Bronchus (tissue), 1 donor: ENCODE results near the genes OR5B2 and OR5B12.

DNA sequence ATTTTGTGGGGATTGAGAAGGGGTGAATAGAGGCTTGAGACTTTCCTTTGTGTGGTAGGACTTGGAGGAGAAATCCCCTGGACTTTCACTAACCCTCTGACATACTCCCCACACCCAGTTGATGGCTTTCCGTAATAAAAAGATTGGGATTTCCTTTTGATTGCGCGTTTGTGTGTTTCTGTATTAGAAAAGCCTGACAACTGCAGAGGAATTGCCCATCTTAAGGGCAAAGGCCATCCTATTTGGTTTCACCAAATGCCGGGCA, 545 bp upstream of the SELENOH start:
- PRO-cap, result no peak

DNA sequence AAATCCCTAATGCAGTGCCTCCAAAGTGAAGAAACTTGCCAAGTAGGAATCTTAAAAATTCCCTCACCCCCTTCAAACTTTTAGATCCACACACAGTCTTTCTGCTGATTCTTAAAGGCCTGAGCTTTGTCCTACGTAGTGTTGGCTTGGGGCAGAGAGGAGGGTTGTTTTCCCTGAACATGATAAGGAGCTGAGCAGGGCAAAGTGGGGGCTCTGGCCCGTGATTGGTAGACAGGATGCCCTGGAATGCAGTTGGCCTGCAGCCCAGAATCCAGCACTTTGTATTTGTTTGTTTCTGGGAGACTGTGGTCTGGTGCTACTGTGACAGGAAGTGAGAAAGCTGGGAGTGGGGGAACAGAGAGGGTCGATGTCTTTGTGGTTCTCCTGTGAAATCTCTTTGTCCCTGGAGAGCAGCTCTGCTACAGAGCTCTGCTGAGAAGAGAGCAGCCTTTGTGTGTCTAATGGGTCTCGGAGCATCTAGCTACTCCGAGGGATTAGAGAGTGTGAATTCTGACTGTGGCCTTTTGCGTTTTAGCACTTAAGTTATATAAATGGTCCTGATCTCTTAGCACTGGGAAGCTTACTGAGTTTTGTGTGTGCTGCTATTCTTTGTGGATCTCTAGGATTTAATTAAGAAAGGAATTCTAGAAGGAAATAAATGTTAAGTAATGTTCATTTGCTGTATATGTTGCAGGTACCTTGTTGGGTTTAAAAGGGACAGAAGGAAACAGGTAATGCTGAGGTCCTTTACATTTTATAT, 17.0 kb downstream of the CTNND1 start:
- PRO-cap, result bidirectional peak, plus-strand start at position 337 of the sequence, minus-strand start at position 143 of the sequence

GRCh38 chr11:57822586-57823734, 61.4 kb downstream of the CTNND1 start:
- PRO-cap, result no peak

- PRO-cap, result no peak
Observed at GRCh38 chr11:58165573-58165826, 23.4 kb upstream of the OR9Q2 start.

DNA sequence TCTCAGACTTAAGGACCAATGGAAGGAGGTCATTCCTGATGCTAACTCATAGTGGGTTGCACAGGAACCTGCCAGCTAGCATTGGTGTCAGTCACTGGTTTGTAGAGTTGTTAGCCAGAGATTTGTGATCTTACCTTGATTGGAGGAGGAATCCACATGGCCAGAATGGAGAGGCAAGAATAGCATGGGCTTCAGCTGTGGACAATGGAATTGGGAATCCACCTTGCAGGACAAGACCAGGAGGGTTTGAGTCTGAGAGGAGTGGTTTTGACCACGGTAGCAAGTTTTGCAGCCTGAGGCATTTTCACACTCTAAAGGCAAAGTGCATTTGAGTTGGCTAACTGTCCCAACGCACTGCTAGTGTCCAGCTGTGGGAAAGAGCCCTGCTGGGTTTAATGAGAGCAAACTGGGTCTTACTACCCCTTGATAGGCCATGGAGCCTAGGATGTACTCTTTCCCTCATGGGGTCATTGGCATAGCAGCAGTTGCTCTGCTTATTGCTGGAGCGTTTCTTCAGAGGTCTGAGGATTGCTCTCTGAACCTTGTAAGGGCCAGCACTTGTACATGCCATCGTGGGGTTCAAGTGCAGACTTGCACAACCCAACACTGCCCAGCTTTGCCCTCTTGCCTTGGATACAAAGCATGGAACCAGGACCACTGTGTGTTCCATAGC, at the start of gene OR5B2:
TSS of gene OR5B2 (minus strand) at position 237 of the 673 bp plus-strand sequence.
- PRO-cap, result no peak

- PRO-cap, result no peak
Observed at GRCh38 chr11:58442171-58442544, at the start of gene OR5B12. Gene OR5B12, minus strand, starts transcription at chr11:58442236.

DNA sequence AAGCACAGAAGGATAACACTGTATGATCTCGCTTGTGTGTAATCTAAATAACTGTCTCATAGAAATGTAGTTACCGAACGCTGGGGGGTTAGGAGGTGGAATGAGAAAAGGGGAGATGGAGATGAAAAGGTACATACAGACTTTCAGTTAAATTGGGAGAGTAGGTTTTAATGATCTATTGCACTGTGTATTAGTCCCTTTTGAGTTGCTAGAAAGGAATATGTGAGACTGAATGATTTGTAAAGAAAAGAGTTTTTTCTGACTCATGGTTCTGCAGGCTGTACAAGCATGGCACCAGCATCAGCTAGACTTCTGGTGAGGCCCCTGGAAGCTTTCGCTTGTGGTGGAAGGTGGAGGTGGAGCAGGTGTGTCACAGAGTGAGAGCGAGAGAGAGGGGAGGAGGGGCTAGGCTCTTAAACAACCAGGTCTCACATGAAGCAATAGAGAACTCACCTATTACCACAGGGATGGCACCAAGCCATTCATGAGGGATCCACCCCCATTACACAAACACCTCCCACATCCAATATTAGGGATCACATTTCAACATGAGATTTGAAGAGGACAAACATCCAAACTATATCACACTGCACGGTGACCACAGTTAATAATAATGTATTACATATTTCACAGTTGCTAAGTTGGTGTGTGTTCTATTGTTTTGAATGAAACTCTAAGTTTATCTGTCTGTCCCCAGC, 13.9 kb downstream of the ZFP91 start:
- PRO-cap, result no peak

GRCh38 chr11:58627111-58627604, 4.7 kb downstream of the CNTF start:
- PRO-cap, result no peak

DNA sequence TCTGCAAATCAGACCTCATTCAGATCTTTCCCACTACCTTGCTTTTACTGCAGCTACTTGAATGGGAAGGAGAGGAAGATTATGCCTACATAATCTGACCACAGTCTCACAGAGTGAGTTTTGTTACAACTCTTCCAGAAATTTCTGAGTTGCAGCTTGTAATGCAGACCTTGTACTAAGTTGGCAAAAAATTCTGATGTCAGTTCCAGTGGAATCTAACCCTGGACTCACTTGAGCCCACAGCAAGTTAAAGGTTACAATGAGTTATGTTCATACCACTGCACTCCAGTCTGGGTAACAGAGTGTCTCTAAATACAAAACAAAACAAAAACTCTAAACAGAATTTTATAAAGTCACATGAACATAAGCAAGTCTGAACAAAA, 1.3 kb downstream of the GLYAT start:
- PRO-cap, result no peak

DNA sequence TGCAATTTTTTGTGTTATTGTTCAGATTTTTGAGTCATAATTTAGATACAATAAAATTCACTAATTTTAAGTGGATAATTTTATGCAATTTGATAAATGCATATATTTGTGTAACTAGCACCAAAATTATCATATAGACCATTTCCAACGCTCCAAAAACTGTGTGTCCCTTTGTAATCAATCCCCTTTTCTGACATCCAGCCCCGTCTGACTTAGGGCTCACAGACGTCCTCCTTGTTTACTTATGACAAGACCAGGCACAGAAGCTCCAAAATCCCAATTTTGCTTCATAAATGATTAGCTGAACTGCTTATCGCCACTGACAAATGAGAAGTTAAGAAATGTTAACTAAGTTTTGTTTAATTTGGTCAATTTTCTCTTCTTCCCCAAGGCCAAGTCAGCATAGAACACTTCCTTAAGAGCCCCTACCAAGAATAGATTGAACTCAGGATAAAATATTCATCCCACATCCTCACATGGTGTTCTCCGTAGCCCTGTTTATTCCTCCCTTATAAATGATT, 30.6 kb upstream of the GLYAT start:
- PRO-cap, result no peak

DNA sequence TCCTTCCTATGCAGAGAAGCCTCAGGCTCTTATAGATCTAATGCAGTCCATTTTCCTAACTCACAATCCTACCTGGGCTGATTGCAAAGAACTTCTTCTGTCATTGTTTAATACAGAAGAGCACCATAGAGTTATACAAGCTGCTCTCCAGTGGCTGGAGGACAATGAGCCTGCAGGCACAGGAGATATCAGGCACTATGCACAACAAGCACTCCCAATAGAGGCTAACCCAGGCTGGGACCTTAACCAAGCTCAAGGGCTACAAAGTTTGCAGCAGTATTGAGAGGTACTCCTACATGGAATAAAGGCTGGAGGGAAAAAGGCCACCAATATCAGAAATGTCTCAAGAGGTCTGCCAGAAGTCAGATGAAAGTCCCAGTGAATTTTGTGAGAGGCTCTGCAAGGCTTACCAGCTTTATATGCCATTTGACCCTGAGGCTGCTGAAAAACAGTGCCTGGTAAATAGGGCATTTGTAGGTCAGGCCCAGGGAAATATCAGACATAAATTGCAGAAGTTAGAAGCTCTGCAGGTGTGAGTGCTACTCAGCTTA, 40.2 kb upstream of the GLYAT start:
- PRO-cap, result no peak

DNA sequence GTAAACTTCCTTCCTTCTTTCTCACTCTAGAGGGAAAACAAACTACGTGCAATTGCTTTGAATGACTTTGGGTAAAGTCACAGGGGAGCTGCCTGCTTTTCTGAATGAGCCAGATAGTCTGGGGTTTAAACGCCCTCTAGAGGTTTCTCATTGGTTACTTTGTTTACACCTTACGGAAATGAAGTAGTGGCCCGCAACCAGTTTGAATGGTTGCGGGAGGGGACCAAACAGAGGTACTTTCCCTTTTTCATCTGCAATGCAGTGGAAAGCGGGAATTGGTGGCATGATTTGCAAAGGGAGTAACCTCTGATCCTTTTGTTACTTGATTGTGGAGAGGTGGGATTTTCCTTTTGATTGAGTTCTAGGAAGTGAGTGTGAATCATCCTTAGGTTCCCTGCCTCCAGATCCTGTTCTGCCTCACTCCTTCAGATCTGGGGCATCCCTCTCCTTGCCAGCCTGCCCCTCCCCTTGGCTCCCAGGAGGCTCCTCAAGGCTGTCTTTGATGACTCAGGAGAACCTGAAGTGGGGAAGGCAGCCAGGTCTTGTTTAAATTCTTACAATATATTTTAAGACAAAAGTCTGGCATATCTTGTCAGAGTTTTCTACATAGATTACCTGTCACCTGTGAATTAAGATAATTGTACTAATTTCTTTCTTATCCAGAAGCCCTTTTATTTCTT, 15.9 kb upstream of the GLYATL1 start:
- PRO-cap, result no peak

DNA sequence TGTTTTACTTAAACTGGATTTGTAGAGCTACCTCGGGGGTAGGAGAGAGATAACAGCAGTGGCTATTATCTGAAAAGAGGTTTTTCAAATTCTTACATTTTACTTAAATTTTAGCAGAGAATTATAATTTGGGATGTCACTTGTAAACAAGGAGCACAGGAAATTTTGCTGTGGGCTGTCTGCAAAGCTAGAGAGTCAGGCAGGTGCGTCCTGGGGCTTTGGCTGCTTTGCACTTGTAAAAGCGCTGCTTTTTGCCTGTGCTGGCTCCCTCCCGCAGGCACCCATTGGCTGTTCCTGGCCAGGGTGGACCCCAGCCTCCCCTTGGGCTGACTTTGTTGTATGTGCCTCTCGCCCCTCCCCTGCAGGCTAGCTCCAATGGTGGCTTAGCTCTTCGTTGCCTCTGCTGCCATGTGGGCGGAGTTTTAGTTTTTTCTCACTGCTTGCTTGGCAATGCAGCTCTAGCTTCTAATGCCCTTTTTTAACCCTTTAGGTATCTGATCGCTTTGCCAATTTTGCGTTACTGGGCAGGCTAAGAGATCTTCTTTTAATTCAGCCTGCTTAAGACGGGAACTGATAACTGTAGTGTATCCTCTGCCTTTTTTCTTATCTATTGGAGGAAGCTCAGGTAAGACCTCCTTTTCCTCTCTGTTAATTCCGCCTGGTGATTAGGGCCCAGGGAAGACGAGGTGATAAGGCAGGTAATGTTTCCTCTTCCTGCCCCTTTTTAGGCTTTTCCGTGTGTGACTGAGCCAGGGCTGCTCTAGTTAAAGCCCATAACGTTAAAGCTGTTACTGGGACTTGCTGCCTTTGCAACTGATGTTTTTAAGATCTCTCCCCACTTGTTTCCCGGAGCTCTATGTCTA, 11.9 kb upstream of the GLYATL1 start:
- PRO-cap, result no peak

DNA sequence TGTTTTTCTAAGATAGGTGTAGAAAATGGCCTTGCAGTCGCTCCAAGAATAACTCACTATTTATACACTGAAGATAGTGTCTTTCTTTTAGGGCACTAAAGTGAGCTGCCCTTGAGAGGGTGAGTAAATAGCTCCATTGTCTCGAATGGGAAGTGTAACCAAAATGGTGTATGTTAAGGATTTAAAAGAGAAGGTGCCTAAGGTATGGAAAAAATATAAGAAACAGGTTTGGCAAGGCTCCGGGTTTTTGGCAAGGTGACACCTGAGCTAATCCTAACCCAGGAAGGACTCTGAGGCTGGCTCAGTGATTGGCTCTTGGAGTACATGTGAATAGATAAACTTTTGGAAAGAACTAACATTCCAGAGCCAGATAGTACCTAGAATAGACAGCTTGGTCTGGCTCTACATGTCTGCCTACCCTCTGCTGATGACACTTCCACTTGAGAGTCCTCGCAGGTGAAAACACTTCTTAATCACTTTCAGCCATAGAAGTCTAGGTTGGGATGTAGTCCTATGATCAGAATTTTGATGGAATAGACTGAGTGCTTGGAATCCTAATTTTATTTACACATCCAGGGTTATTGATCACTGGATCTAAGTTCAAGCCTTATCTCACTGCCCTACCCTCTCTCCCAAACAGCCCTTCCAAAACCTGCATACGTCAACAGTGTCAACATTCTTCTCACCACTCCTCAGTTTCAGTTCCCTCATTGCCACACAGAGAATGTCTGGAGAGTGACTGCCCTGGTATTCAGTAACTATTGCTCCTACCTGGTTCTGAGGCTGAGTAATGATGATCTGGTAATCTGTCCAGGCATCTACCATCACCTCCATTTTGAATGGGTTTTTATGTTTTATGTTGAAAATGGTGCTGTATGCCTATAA, 59.8 kb downstream of the GLYATL1 start:
- PRO-cap, result no peak

GRCh38 chr11:59009568-59010047, 70.3 kb downstream of the GLYATL1 start:
- PRO-cap, result no peak

DNA sequence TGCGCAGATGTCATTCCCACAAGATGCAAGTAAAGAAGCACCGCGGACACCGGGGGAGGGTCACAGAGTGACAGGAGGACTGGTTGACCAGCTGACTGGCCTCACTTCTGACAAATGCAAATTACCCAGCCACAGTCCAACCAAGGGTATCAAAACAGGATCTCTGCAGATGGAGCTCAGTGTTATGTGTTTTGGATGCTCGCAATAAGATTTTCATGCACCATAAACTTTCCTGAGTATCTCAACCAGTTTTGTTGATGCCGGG, 27.4 kb upstream of the GLYATL1B start:
- PRO-cap, result no peak

DNA sequence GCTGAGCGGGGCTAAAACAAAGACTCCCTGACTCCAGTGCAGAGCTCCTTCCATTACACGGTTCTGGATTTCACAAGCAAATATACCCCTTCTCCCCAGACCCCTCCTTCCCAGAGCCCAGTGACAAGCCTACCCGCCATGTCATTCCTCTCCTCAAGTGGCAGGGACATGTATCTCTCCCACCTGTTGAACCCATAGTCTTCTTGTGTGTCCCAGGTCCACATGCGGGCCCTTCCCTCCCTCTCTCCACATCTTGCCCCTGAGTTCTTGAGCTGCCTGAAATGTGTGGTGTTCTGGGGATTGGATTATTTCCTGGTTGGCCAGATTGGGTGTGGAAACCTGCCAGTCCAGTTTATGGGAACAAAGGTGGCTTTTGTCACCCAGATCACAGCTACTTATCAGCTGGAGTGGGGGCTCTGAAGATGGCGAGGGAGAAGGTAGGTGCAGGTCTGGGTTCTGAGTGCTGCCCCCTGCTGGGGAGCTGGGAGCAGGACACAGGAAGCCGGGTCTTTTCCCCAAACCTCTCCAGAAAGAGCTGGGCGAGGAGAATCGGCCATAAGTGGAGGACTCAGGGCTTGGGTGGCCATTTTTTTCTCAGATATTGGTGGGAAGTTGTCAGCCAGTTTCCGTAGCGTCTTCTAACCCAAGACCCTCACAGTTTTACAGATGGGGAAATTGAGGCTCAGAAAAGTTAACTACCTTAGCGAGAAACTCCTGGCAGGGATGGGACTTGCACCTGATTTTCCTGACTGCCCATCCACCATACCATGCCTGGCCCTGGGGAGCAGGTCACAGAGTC, 14.3 kb downstream of the DTX4 start:
- PRO-cap, result no peak

DNA sequence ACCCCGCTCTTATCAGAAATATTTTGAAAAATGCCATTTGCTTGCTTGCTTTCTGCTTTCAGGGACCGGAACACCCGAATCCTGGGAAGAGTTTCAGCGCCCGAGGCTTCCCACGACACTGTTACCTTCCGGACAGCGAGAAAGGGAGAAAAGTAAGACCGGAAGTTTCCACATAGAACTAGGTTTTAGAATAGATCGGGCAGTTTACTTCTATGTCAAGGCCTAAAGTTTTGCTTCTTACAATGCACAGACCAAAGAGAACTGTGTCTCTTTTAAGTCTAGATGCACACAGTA, 13.2 kb downstream of the MPEG1 start:
- PRO-cap, result no peak

- PRO-cap, result no peak
Observed at GRCh38 chr11:59207922-59208621, 4.7 kb downstream of the MPEG1 start.

DNA sequence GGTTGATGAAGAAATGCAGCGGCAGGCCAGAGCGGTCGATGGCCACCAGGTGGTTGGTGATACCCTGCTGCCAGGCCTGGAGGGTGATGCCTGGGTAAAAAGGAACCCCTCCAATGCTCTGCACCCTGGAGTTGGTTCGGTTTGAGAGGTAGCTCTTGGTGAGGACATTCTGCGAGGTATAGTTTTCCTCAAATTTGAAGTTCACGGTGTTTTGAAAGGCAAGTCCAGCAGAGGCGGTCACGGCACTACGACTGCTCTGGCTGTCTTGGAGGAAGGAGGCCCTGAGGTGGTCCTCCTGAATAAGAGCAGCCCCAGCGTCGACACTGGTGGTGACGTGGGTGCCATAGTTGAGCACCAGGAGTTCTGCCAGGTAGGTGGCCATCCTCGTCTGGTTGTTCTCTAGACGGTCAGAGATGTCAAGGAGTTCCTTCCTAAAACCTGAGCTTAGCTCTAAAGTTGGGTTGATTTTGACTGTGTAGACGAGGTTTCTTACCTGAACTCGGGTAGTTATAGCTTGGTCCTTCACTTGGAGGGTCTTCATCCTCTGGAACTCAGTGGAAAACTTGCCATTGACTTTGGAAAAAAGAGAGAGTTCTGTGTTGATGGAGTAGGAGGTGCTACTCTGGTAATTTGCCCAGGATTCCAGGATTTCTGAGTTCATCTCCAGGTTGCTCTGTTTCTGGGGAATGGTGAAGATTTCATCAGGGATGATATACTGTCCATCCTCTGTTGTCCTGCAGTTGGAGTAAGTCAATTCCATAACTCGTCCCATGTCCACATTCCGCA, 614 bp downstream of the MPEG1 start:
- PRO-cap, result unidirectional peak, minus-strand start at position 275 of the sequence